Colon Carcinoma Metastatic in the Brain (tissue), 2 donors: Measurements from ENCODE around the gene GATAD2A.

DNA sequence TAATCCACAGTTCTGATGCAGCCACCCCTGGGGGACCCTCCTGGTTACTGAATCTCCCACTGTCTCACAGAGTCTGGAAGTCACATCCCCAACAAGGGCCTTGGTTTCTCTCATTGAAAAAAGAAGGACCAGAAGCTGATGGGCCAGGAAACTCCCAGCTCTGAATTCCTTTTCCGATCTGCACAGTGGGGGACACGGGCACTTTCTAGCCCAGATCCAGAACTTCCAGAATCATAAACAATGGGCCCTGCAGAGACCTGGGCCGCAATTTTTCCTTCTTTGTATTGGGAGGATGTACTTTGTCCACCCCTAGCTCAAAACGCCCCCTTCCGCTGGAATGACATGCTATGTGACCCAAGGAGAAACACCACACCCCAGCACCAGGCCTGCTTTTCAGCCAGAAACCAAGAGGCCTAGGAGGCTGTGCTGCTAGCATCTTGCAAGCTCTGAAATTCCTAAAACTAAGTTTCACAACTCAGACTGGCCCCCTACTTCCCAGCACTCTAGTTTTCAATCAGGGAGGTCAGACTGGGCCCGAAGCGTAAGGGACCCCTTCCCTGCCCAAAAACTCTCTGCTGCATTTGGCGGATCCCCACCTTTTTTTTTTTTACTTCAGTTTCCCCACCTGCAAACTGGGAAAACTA lies 623 bp downstream of the LSM4 start:
- PRO-cap, 2 experiments: peak in 2 of 2 experiments; most common plus-strand start position 400 of the sequence (in 2); most common minus-strand start position 272 of the sequence (in 1)

GRCh38 chr19:18388851-18389434 lies 3.0 kb downstream of the GDF15 start:
- PRO-cap, 2 experiments: no peak in any of the 2 experiments

- PRO-cap, 2 experiments: no peak in any of the 2 experiments
Measured at GRCh38 chr19:18389435-18389945, 3.5 kb downstream of the GDF15 start.

- PRO-cap, 2 experiments: no peak in any of the 2 experiments
Measured at GRCh38 chr19:18392400-18393054, 4.9 kb downstream of the LRRC25 start.

GRCh38 chr19:18422638-18423624 lies 3.7 kb downstream of the SSBP4 start:
- PRO-cap, 2 experiments: no peak in any of the 2 experiments

DNA sequence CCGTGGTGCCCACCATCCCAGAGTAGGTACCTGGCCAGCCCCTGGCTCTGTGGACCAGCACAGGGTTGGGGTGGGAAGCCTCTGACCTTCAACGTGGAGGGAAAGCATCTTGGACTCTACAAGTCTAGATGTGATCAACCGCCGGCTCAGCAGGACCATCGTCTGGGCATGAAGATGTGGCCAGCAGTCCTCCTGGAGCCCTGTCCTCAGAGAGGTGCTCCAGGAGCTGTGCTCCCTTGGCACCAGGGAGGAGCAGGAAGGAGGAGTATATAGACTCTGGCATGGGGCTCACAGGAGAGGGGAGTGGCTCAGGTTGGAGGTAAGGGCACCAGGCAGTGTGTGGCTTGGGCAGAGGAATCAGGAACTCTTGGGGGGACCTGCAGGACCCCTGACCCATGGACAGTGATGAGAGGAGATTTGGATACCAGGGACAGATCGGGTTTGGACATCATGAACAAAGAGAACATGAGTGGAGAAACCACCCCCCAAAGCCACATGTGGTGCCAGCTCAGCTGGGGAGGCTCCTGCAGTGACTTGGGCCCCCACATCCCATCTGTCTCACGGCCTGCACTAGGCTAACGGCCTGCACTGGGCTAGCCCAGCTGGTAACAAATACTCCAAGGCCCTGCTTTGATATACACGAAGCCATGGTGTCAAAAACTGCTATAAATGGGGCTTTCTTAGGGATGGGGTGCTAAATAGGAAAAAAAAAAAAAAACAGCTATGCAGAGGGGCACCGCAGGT lies 18.5 kb upstream of the ISYNA1 start:
- PRO-cap, 2 experiments: no peak in any of the 2 experiments

- PRO-cap, 2 experiments: no peak in any of the 2 experiments
Measured at GRCh38 chr19:18483483-18483889, 38.4 kb downstream of the ELL start.

- PRO-cap, 2 experiments: no peak in any of the 2 experiments
Measured at GRCh38 chr19:18507576-18508433, 14.1 kb downstream of the ELL start.

DNA sequence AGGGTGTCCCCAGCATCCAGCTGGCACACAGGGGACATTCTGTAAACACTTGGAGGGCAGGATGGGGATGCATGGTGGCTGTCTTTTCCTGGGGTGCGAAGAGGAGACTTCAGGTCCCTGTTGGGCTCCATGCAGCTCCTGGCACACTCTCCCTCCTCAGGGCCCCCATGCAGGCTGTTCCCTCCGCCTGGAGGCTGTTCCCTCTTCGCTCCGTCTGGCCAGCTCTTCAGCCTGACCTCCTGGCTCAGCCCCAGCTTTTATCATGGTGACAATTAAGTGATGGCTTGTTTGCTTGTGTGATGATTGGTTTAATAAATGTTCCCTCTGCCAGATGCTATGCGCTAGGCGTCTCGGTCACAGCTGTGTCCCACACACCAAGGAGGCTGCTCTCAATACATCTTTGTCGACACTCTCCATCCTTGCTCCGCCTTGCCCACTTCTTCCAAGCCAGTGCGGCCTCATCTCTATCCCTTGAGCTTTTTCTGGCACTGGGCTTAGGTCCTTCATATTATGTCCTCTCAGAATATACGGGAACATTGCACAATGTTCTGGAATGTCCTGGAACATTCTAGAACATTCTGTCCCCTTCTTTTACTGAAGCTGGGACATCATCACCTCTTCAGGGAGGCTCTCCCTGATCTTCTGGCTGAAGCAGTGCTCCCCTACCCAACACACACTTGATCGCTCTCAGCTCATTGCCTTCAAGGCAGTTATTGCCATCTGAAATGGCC lies 7.2 kb upstream of the KLHL26 start:
- PRO-cap, 2 experiments: no peak in any of the 2 experiments

DNA sequence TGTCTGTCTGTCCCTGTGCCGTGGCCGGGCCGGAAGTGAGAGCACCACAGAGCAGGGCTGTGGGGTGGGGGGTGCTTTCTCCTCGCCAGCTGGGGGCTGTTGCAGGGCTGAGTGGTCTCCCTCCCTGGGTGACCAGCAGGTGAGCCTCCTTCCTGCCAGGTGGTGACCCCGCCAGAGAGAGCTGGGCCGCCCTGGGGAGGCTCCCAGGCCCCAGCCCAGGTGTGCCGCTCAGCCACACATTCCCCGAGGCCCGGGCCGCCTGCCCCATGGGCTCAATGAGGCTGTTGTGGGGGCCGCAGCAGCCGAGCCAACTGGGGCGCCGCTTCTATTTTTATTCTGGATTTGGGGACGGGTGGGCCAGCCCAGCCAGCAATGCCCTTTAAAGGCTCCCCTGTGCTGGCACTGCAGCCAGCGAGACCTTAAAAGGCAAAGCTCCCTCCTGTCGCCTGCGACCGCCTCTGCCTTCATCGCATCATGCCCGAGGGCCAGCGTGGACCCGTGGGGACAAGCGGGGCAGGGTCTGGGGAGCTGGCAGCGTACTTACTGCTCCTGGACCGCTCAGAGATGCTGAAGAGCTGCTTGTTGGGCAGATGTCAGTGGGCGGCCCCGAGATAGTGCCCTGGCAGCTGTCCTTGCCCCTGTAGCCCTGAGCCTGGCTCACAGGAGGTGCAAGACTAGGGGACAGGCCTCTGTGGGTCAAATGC lies 17.7 kb upstream of the CRTC1 start:
- PRO-cap, 2 experiments: no peak in any of the 2 experiments

DNA sequence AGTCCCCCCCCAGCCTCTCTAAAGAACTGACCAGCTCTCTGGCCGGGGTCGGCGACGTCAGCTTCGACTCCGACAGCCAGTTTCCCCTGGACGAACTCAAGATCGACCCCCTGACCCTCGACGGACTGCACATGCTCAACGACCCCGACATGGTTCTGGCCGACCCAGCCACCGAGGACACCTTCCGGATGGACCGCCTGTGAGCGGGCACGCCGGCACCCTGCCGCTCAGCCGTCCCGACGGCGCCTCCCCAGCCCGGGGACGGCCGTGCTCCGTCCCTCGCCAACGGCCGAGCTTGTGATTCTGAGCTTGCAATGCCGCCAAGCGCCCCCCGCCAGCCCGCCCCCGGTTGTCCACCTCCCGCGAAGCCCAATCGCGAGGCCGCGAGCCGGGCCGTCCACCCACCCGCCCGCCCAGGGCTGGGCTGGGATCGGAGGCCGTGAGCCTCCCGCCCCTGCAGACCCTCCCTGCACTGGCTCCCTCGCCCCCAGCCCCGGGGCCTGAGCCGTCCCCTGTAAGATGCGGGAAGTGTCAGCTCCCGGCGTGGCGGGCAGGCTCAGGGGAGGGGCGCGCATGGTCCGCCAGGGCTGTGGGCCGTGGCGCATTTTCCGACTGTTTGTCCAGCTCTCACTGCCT lies 13.8 kb downstream of the COMP start:
- PRO-cap, 2 experiments: no peak in any of the 2 experiments

GRCh38 chr19:18789719-18790464 lies 1.2 kb downstream of the COMP start:
- PRO-cap, 2 experiments: no peak in any of the 2 experiments

DNA sequence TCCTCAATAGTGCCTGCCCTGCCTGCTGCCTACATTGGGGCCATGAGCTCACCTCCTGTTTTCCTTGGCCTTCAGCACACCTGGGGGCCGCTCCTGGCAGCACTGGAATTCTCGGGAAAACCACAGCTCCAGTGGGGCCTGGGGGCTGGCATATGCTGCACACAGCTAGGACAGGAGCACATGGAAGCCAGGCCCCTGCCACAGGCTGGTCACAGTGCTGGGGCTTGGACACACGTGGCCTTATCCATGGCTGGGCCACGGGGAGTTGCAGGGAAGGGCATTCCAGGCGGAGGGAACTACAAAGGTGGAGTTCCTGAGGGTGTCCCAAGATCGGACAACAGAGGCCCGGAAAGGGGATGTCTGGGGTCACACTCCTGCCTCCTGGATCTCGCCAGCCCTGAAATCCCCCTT lies 2.5 kb upstream of the COMP start:
- PRO-cap, 2 experiments: no peak in any of the 2 experiments

DNA sequence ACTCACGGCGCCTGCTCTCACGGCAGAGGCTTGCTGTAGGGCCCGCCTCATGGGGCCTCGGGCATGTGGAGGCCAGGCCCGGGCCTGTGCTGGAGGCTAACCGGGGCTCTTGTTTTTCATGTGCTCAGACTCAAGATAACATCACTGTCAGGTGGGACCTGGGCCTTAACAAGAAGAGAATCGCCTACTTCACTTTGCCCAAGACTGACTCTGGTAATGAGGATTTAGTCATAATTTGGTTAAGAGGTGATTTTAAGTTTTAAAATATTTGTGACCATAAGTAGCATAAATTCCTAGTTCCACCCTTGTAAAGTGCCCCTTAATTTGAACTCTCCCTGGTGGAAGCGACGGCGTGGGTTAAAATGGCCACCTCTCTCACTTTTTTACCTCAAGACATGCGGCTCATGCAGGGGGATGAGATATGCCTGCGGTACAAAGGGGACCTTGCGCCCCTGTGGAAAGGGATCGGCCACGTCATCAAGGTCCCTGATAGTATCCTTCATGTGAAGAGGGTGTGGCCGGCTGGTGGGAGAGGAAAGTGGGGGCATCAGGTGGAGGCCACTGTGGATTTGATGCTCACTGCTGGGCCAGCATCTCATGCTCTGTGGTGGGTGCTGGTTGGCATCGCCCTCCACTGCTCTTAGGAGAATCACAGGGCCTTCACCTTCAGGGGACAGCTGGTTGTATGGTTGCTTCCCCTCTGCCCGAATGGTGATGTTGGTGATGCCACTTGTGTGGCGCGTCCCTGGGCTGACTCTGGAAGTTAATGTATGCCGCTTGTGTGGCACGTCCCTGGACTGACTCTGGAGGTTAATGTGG lies 21.3 kb downstream of the UPF1 start:
- PRO-cap, 2 experiments: no peak in any of the 2 experiments

DNA sequence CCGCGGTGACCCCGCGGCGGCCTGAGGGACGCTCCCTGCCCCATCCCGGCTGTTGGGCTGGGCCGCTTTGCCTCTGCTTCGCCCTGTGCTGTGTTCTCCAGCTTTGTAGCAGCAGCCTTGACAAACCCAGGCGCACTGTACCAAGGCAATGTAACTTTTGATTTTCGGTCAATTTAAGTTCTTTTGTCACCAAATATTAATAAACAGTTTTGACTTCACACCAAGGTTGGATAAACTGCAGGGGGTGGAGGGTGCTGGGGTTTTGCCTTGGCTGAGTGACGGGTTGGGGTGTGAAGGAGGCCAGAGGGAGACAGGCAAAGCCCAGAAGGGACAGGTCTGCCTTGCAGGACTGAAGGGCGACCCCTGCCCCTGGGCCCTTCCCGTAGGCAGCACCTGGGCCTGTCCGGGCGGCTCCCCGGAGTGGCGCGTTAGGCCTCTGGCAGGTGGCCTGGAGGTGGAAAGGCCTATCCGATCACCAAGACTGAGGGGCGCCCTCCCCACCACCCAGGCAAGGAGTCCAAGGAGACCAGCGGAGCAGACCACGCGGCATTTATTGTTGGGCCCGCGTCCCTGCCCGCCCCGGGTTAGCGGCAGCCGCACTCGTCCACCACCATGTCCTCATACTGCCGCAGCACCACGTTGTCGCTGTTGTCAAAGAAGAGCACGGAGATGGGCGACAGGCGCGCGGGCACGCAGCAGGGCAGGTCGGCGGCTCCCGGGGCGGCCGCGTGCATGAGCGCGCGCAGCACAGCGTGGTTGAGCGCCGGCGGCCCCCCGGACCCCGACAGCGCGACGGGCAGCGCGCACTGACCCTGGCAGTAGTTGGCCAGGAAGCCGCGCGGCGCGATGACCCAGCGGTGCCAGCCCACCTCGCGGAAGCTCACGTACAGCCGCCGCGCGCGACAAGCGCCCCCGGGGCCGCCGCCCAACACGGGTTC lies 27.7 kb downstream of the CERS1 start:
- PRO-cap, 2 experiments: no peak in any of the 2 experiments

- PRO-cap, 2 experiments: no peak in any of the 2 experiments
Measured at GRCh38 chr19:18932036-18932924, 8.7 kb downstream of the HOMER3 start.

DNA sequence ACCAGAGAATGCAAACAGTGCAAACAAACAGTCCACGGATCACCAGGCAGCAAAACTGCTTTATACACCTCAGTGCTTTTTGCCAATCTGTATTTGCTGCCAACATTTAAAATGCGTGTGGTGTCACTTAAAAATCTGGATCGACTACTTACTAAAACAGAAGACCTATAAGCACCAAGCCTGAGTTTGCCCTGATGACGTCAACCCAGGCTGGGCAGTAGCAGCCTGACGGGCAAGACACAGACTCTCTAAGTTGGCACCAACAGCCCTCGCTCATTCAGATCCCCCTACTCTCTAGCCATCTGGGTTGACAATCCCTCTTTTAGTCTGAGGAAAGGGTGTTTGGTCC lies 7.1 kb downstream of the SUGP2 start:
- PRO-cap, 2 experiments: no peak in any of the 2 experiments

DNA sequence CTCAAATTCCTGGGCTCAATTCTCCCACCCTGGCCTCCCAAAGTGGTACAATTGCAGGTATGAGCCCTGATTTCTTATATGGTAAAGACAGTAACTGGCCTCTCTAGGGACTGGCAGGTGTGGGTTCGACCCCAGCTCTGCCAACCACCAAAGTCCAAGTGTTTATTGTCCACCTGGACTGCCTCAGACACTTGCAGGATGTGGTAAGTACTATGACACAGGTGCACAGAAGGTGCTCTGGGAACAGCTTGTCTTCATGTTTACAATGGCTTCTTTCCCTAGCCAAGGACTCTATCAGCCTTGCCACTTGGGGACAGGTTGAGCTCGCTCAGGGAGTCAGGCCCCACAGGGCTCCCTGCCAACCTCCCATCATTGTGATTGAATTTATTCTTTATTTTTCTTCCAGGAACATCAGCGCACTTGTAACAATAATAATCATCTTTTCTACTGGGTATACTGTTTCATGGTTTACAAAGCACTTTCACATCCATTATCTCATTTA lies 24.5 kb upstream of the GATAD2A start:
- PRO-cap, 2 experiments: no peak in any of the 2 experiments

- PRO-cap, 2 experiments: peak in 2 of 2 experiments; most common plus-strand start chr19:19405827 (in 1)
Measured at GRCh38 chr19:19405603-19406397, at the start of gene GATAD2A. Gene GATAD2A, plus strand, starts transcription at chr19:19405675.

GRCh38 chr19:19488031-19489016 lies 27.0 kb downstream of the TSSK6 start:
- PRO-cap, 2 experiments: no peak in any of the 2 experiments